ENCODE results near the genes EFHB and ZNF385D.

DNA sequence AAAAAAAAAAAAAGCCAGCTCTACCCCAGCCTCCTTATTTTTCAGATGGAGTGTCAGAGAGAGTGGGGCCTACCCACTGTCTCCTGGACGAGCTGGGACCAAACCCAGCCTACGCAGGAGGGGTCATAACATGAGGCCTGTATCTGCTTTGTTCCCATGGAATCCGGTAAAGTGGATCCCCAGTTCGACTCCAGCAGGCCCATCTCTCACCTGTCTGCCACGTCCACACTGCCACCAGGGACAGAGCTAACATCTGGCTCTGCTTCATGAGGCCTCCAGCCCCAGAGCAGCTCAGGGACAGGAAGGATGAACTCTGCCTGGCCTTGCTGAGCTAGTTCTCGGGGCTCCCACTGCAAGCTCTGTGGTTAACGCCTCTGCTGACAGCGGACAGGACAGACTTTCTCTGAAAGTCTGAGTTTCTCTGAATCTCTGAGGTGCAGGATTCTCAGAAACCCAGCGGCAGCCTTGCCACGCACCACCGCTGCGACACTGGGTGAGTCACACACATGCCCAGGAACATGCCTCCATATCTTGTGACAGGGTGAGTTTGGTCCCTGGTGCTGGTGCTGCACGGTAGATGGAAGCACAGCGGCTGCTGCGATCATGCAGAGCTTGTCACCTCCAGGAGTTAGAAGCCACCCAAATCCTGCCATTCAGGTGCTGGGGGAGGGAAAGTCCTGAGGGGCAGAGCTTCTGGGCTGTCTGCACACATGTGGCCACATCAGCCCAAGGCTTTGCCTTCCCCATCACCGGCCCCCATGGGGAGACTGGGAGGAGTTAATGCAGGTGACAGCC is 266.8 kb downstream of the PLCL2 start:
- PRO-cap, 3 experiments: no peak in any of the 3 experiments

DNA sequence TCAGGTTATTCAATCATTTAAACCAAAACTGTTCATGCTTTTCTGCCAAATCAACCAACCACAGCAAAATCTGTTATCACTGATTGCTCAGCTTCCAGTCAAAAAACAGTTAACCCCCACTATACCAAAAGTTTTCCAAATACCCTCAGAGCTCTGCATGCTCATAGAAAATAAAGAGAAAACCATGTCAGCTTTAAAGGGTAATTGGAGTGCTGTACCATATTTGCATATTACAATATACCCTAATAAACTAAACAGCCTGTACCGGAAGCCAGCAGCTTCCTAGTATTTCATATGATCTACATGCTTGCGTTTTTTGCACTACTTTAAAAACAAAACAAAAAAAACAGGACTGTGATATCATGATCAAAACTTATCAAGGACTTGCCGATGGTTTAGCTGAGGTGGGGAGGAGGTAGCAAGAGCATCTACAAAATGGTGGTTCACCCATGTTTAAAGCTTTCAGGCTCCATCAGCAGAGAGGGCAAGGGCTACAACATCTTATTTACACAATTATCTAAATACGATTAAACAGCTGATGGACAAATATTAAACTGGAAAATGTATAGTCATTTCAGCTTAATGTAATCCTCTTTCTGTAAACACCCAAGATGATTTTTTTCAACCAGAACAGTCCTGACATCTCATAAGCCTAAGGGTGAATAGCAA is 22.6 kb downstream of the SATB1 start:
- PRO-cap, 3 experiments: no peak in any of the 3 experiments

DNA sequence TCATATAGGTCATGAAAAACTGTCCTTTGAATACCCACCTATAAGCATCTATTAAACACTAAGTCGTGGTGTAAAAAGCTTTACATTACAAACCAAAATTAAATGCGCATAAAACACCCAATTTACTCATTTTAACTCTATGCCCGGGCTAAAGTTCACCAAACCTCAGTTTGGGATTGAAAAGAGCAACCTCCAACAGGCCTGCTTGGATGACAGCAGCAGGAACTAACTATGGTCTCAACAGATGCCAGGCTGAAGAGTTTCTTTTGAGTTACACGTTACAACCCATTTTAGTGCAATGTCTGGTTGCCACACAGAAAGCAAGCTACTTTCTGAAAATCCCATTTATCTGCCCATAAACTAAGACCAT is 2.2 kb downstream of the SATB1 start:
- PRO-cap, 3 experiments: no peak in any of the 3 experiments

- PRO-cap, 3 experiments: no peak in any of the 3 experiments
These were observed 13.4 kb upstream of the SATB1 start for GRCh38 chr3:18438479-18439035.

GRCh38 chr3:18445456-18445999 is 20.4 kb upstream of the SATB1 start:
- PRO-cap, 3 experiments: peak in 1 of 3 experiments; most common minus-strand start chr3:18445588 (in 1)

GRCh38 chr3:18694156-18694532 is 269.0 kb upstream of the SATB1 start:
- PRO-cap, 3 experiments: no peak in any of the 3 experiments

DNA sequence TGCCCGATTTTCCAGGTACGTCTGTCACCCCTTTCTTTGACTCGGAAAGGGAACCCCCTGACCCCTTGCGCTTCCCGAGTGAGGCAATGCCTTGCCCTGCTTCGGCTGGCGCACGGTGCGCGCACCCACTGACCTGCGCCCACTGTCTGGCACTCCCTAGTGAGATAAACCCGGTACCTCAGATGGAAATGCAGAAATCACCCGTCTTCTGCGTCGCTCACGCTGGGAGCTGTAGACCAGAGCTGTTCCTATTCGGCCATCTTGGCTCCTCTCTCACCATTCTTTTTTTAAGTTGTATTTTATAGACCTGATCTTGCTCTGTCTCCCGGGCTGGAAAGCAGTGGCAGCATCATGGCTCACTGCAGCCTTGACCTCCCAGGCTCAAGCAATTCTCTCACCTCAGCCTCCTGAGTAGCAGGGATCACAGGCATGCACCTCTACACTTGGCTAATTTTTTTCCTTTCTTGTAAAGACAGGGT is 184.7 kb upstream of the KCNH8 start:
- PRO-cap, 3 experiments: no peak in any of the 3 experiments

DNA sequence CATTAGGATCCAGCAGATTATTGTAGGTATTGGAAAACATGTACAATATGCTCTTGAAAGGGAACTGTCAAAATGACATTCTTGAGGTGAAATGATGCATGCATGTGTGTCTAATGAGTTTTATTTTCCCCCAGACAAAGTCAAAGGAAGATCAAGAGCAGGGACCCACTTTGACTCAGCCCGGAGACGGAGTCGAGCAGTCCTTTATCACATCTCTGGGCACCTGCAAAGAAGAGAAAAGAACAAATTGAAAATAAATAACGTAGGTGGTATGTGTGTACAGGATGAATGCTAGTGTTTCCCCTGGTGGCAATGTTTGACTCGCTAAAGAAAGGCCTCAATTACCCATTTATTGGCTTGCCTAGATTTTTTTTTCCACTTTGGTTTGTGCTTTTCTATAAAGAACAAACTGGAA is 194.2 kb downstream of the KCNH8 start:
- PRO-cap, 3 experiments: no peak in any of the 3 experiments

GRCh38 chr3:19934020-19934777 is at the start of gene EFHB:
EFHB (minus strand) TSS chr3:19934217.
- PRO-cap, 3 experiments: no peak in any of the 3 experiments

DNA sequence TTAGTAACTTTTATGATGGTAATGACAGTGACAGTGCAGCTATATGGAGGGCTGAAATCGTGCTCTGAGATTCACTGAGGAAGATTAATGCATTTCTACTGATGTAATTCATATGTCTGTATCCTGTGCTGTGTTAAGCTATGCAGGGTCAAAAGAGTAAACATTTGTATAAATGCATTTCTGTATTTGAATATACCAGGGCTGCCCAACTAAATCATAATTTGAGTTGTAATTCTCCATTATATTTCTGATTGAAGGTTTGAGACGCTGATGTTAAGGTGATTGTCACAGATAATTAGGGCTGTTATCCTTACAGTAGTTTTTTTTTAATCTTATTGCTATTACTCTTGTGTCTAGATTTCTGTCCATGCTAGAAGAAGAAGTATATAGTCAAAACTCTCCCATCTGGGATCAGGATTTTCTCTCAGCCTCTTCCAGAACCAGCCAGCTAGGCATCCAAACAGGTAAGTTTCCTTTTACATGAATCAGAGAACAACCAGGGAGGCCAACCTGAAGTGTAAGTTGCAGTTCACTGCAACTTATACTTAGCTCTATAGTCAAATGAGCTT is 71.4 kb downstream of the SGO1 start:
- PRO-cap, 3 experiments: no peak in any of the 3 experiments

GRCh38 chr3:20141684-20142525 is 44.1 kb downstream of the SGO1 start:
- PRO-cap, 3 experiments: no peak in any of the 3 experiments

DNA sequence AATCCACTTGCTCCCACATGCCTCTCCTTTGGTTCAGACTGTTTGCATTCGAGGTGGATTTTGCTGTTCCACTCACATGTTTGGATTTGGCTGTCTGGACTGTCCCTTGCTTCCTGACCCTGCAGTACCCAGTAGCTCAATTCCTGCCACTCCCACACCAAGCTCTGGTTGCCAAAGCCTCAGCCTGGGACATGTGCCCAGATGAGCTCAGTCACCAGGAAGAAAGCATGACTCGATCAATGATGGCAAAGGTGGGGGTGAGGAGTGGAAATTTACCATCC is 45.3 kb downstream of the ZNF385D start:
- PRO-cap, 3 experiments: no peak in any of the 3 experiments

GRCh38 chr3:21750218-21750626 is 788 bp downstream of the ZNF385D start:
- PRO-cap, 3 experiments: peak in 1 of 3 experiments; most common plus-strand start chr3:21750552 (in 1); most common minus-strand start chr3:21750434 (in 1)

DNA sequence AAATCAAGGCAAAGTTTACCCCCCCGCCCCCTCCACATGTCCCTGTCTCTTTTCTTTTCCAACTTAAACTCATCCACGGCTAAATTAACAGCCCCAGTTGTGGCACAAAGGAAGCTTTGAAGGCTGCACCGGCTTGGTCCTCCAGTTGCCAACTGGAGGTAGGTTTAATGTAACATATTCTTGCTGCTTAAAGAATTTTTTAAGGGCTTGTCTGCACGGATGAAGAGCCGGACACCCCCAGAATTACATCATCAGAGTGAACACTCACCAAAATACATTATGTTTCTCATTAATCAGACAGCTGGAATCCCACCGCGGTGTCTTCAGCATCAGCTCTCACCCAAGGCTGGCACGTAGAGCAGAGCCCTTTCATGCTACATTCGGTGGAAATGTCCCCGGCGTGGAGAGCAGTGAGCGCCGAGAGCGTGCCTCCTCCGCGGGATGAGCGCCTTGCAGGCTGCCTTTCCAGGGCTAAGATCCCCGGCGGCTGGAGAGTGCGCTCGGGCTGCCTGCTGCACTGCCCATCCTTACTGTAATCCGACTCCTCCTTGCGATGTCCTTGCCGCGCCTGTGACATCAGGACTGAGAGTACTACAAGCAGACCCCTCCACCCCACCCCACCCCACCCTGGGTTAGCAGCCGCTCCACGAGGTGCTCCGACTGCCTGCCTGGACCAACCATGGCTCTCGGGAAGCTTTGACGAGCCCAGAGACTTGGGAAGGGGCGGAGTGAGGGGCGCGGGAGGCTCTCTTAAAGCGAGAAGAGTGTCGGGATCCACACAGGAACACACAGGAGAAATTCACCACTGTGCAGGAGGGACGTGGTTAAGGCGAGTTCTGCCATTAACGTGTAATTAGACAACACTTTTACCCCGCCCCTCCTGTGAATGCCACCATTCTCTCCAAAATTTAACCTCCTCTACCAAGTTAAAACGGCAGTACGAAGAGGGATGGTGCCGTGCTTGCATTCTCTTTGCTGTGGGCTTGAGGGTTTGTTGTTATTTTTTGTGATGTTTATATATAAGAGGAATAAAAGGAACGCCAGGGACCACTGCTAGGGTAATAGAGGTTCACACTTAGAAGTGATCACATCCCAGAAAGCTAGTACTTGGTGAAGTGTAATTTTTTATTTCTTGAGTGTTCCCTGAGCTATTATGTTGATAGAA is at the start of gene ZNF385D:
Gene ZNF385D (minus strand): TSS at position 584 of the 1,165 bp plus-strand sequence.
- PRO-cap, 3 experiments: peak in 2 of 3 experiments; most common plus-strand start position 753 of the sequence (in 1); most common minus-strand start position 483 of the sequence (in 1)

DNA sequence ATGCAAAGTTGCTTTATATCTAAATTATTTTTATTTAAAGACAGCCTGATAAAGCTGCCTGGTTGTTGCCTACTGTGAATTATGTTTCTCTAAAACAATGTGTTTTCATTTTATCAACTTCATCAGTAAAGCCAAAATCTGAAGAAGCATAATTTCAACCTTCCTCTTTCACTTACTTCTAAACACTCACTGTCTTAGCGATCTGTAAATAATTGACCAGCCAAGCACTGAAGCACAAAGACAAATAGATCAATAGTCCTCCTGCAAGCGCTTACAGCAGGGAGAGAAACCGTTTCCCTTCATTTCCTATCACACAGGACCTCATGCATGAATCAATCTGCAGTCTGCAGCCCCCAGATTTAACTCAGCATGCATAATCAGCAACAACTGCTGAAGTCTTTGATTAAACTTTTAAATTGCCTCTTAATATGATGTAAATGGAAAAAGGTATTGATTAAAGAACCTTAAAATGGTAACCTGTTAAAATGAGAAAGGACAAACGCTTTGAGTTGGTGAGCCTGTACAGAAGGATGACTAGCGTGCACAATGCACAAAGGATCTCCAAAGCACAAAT is 370.1 kb upstream of the ZNF385D start:
- PRO-cap, 3 experiments: no peak in any of the 3 experiments

DNA sequence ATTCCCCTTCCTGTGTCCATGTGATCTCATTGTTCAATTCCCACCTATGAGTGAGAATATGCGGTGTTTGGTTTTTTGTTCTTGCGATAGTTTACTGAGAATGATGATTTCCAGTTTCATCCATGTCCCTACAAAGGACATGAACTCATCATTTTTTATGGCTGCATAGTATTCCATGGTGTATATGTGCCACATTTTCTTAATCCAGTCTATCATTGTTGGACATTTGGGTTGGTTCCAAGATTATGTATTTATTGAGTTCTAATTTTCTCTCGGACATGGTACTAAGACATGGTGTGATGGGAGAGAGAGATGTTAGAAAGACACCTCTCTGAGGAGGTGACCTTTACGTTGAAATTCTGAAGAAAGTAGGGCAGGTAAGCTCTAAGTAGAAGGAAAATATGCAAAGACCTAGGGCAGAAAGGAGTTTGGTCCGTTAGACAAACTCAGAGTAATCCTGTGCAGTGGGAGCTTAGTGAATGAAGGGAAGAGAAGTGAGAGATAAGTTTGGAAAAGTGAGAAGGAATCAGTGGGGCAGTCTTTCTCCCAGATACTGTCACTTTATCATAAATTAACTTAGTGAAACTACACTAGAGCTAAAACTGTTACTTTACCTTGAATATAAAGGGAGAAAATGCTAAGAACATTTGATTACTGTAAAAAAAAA is 176.4 kb downstream of the UBE2E2 start:
- PRO-cap, 3 experiments: no peak in any of the 3 experiments

GRCh38 chr3:23392594-23393741 is 189.8 kb downstream of the UBE2E2 start:
- PRO-cap, 3 experiments: no peak in any of the 3 experiments

DNA sequence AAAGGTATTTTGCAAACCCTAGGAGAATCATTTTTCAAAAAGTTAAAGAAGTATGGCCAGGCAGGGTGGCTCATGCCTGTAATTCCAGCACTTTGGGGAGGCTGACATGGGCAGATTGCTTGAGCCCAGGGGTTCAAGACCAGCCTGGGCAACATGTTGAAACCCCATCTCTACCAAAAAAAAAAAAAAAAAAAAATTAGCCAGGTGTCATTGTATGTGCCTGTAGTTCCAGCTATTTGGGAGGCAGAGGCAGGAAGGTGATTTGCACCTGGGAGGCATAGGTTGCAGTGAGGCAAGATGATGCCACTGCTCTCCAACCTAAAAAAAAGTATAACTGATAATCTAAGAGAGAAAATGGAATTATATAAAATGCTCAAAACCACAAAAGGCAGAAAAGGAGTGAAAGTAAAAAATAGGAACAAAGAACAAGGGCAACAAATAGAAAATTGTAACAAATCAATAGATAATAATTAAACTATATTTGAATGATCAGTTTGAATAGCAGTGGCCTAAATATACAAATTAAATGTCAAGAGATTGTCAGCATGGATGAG is 224.0 kb downstream of the UBE2E2 start:
- PRO-cap, 3 experiments: no peak in any of the 3 experiments

GRCh38 chr3:23618876-23619158 is 186.9 kb upstream of the UBE2E1 start:
- PRO-cap, 3 experiments: no peak in any of the 3 experiments

DNA sequence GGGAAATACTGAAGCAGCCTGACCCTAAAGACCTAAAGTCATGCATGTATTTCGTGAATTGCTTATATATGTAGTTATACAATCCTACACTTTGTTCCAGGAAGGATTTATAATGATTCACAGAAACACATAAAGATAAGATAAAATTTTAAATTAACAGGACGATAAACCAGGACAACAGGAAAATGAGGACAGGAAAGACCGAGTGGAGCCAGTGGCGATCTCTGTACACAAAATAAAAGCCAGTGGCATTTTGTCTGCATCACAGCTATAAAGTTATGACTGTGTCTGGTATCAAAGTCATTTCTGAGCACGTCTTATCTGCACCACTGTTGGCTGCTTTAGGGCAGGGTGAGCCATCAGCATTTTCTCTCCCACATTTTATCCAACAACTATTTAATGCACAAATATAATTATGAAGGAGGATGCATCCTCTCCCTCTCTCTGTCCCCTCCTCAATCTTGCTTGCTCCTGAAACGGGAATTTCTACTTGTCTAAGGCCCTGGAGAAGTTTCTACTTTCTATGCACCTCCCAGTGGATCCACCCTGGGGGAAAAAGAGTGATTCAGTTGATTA is 159.5 kb upstream of the UBE2E1 start:
- PRO-cap, 3 experiments: no peak in any of the 3 experiments

All from Metastatic Breast Carcinoma in the Ovary (tissue), 3 donors.